Measurements from ENCODE around the gene ATXN7L3B.

- PRO-cap: no peak
Measured at GRCh38 chr12:71650765-71651678, 12.6 kb downstream of the ZFC3H1 start.

GRCh38 chr12:71781892-71782223 lies 27.2 kb downstream of the RAB21 start:
- PRO-cap: no peak

GRCh38 chr12:71782392-71782735 lies 27.7 kb downstream of the RAB21 start:
- PRO-cap: no peak

DNA sequence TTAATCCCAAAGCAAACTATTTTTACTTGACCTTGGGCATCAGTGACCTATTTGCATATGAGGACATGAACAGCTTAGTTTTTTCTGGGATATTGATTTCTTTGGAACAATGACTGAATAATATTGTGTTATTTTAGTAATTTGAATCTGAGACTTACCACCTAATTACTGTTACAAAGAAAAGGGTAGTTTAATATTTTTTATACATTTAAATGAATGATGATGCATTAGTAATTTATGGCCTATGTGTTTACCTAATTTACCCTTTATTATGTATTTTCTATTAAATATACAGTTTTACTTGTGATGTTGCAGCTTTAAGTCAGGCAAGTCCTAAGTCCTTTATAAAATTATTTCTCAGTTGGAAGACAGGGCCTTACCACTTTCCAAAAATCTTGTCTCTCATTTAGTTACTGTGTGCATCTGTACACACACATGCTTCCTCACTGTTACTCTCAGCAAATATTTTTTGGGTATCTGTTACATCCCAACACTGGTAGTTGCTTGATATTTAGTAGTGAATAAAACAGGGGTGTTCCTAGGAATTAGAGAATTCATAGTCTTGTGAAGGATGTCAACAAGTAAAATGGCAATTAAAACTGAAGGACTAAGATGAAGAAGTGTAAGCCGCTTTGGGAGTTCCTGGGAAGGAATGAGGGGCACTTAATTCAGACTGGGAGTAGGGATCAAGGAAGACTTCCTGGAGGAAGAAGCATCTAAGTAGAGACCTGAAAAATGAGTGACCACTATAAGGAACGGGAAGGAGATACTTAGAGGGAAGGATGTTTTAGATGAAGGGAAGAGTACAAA lies 45.7 kb downstream of the TBC1D15 start:
- PRO-cap: no peak

DNA sequence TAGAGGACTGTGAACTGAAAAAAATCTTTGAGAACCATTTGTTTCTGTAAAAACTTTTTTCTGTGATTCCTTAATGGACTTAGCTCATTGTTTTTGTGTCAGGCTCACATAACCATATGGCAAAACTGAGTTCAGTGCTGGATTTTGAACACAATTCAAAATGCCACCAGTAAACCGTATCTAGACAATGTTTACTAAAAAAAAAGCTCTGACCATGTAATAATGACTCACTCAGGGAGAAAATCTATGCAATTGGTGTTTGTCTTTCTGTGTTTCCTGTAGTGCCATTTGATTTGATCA lies 5.3 kb downstream of the TRHDE start:
- PRO-cap: no peak

GRCh38 chr12:73341560-73341812 lies 1069.3 kb downstream of the TRHDE start:
- PRO-cap: no peak

DNA sequence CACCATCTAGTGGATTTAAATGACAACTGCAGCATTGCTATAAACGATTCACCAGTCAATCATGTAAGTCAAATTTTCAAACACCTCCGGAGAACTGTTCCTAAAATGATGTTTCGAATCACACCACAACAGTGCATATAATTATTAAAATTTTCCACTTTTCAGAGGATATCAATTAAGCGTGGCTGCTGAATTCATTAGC lies 339 bp upstream of the ATXN7L3B start:
- PRO-cap: no peak

- PRO-cap: bidirectional peak, plus-strand start at chr12:74537835, minus-strand start at chr12:74537763; unidirectional peak, minus-strand start at chr12:74538271
Measured at GRCh38 chr12:74537597-74538537, at the start of gene ATXN7L3B. TSS of gene ATXN7L3B (plus strand) at chr12:74537835.

DNA sequence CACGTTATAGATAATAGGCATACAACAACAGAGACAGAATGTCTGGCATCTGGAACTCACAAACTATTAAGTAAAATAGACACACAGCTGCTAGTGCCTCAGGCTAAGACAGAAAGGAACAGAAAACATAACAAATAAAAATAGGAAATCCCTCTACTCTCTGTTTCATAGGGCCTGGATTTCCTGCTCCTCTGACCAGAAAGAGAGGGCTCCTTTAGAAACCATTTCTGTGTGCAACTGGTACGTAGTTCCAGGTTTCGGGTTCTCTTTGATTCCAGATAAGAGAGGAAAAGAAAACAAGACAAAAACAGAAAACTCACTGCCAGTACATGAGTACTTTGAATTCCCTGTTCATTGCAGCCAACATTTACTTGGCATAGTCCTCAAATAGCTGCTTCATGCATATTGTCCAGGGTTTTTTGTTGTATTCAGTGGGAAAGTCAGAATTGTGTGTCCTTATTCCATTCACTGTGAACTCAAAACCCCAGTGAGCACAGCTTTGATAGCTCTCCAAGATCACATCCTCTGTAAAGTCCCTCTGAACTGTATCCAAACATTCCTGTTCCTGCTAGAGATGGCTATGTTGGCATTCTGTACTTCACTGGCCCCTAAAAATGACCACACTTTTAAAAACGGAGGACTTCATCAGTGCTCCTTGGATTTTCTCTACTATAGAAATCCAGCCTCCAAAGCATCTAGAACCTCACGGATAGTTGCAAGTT lies 48.9 kb downstream of the ATXN7L3B start:
- PRO-cap: no peak

DNA sequence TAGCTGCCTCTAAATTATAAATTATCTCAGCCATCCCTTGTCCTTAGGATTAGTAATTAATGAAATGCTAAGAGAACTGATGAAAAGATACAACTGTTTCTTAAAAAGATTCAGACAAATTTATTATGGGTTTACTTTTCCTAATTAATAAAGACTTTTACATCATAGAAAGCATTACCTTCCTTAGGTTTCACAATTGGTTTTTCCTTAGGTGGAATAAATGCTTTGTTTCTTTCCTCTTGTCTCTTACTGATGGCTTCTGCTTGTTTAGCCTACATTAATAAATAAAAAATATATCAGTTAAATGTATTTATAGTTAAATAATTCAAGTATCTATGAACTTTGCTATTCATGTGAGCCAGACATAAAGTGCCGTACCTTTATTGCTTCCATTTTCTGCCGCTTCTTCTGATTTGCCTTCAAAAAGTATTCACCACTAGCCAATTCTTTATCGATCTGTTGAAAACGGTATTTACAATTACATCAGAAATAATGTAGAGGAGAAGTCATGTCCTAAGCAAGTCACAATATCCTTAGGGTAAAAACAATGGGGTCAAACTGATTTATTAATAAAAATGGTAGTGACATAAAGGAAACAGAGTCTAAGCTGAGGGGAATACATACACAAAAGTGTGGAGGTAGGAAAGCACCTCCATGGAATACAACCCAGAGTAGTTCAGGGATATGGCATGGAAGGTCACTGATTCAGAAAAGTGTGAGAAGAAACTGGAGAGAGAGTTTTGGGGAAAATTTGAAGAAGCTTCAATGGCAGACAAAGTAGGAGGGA lies 9.7 kb downstream of the KRR1 start:
- PRO-cap: no peak

DNA sequence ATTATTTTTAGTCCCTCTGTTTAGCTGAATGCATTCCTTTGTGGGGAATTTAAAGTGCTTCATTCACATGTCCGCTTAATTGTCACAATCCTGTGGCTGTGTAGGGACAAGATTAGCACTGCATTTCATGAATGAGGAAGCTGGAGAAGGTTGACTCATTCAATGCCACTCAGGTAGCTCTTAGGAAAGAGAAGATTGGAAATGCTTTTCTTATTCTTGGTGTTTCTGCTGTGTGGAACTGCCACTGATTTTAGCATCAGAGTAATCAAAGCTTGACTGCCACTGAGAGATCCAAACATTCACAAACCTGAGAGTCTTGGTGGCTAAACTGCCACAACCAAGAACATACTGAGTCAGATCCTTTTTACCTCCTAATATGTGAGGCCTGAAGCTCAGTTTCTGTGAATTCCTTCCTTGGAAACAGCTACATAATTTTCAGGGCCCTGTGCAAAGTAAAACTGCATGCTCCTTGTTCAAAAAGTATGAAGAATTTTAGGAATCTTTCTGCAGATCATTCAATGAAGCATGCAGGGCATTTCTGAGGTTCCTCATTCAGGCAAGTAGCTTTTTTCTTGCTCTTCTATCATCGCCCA lies 42.2 kb upstream of the KRR1 start:
- PRO-cap: no peak

DNA sequence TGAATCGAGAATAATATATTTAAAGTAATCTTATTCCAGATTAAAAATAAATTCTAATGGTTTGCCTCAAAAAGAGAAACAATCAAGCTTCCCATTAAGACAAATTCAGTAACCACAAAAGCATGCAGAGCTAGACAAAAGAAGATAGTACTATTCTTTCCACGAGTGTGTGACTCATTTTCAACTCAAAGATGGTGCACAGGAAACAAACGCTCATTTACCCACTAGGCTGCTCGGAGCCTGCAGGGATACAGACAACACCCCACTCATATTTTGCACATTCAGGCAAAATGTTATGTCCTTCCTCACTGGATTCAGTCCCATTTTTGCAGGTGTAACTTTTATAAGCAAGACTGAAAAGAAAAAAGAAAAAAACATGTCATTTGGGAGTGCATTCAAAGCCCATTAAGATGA lies 147.4 kb upstream of the KRR1 start:
- PRO-cap: no peak

DNA sequence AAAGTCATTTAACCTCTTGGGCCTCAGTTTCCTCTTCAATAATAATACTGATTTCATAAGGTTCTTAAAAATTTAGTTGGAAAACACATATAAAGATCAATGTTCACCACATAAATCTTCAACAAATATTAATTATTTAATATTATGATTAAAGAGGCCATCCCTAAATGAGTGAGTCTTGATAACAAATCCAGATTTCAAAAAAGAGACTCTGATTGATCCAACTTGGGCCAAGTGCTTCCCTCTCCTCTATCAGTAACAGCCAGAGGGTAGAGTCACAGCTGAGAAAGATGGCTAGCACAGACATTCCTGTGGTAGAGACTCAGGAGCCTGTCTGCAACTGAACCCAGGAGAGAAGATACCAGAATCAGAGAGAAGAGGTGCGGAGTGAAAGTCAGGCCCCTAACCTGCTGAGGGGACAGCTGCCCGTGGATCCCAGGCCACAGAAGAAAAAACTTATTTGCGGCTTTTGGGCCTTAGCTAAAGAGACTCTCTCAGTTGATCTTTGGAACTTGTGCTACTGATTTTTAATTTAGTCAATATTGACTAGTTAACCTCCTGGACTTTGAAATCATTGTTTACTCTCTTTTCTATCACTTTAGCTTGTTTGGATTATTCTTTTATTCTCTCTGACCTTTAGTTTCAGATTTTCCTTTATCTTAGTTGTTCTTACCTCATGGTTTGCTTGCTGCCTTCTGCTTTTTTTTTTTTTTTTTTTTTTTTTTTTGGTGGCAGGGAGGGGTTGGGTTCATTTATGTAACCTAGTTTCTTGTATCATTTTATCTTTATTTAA lies 154.7 kb upstream of the KRR1 start:
- PRO-cap: no peak

- PRO-cap: no peak
Measured at GRCh38 chr12:75706717-75707239, 195.4 kb upstream of the KRR1 start.

DNA sequence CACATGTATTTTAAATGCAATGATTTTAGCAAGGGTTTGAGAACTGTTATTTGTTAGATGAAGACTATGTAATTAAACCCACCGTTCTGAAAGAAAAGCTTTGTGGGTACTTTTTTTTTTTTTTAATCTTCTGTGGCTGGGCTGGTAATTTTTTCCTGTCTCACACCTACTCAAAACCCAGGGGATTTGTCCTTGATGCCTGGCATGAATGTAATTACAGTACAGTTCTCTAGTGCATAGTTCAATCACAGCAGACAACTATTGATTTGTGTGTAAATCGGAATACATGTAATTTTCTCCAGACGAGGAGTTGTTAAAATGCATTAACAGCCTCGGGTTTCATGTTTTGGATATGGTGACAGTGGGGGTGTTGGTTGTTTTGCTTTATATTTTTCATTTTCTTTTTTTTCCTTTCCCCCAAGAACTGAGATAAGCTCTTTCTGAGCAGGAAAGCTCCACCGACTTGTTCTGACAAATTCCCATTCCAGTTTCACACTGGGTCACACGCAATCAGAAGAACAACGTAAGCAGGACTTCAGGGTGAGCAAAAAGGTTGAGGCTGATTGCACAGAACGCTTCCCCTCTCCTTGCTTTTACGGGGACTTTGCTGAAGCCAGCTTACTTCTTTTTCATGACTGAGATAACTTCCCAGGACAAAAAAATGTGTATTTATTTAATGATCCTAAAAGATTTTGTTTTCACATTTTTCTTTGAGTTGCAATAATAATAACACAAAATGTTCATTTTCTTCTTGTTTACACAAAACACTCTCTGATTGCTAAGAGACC lies 206.3 kb downstream of the NAP1L1 start:
- PRO-cap: no peak

- PRO-cap: no peak
Measured at GRCh38 chr12:75953963-75954639, 130.4 kb downstream of the NAP1L1 start.

DNA sequence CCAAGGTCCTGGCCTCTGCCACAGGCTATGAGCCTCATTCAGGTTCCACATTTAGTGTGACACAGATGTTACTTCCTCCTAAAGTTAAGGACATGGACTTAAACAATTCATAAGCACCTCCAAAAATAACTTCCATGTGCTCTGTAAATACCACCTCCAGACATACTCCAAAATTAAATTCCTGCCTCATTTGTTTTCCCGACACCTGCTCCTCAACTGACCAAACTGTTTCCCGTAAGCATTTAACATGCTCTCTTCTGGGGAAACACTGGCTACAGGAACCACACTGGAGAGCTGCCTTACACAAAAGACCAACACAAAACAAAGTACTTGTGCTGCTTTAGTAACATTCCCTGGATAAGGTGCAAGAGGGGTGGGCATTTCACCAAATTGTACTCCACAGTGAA lies 110.0 kb downstream of the NAP1L1 start:
- PRO-cap: no peak

- PRO-cap: unidirectional peak, plus-strand start at chr12:76021100; unidirectional peak, plus-strand start at chr12:76021265
Measured at GRCh38 chr12:76020700-76021440, 63.6 kb downstream of the NAP1L1 start.

GRCh38 chr12:76030441-76031220 lies 53.9 kb downstream of the NAP1L1 start:
- PRO-cap: unidirectional peak, minus-strand start at chr12:76030743; bidirectional peak, plus-strand start at chr12:76031061, minus-strand start at chr12:76030838

- PRO-cap: bidirectional peak, plus-strand start at chr12:76032512, minus-strand start at chr12:76032417; unidirectional peak, minus-strand start at chr12:76032848
Measured at GRCh38 chr12:76032050-76033180, 52.1 kb downstream of the NAP1L1 start.

Data from bile duct (tissue), 1 donor.